Left lobe of liver (tissue), 1 donor: ENCODE measurements around a stretch of chr11.

GRCh38 chr11:68052915-68053680 lies 14.3 kb downstream of the TCIRG1 start:
- PRO-cap = no peak

GRCh38 chr11:68075074-68075543 lies 36.3 kb downstream of the TCIRG1 start:
- PRO-cap = no peak

- PRO-cap = unidirectional peak, minus-strand start at chr11:68123081
Measured at GRCh38 chr11:68122970-68123429, 1.8 kb upstream of the CHKA start.

DNA sequence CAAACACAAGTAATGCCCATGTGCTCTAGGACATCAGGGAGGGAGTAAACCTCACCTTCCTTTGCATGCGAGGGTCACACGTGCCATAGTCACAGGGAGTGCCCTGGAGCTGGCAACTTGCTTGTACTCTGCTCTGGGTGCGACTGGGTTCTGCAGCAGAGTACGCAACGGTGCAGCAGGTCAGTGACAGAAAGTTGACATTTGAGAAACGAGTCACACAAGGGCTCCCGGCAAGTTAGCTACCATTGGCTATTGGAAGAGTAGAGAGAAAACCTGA lies 32.6 kb upstream of the CHKA start:
- PRO-cap = no peak

DNA sequence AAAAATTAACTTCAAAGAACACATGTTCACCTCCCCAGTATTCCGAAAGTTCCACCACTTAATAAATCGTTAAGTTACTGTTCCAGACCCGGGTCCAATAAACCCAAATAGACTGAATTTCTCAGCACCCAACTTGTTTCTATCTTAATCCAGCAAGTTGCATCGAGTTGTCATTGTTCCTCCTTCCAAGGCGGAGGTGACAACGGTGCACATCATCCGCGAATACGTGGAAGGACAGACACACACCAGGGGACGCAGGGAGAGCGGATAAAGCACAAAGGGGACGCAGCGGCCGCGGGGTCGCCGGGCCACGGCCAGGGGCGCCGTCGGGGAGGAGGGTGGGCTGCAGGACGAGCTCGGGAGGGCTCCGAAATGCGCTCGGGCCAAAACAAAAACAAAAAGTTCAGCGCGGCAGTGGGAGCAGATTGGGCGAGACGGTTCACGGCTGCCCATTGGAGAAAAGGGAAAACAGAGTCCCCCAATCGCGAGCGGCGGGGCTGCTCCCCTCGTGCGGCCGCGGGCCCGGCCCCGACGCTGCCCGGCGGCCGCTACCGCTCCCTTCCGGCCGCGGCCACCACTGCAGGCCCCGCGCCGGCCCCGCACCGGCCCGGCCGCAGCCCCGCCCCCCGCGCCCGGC lies 624 bp downstream of the KMT5B start:
- PRO-cap = bidirectional peak, plus-strand start at position 531 of the sequence, minus-strand start at position 374 of the sequence

DNA sequence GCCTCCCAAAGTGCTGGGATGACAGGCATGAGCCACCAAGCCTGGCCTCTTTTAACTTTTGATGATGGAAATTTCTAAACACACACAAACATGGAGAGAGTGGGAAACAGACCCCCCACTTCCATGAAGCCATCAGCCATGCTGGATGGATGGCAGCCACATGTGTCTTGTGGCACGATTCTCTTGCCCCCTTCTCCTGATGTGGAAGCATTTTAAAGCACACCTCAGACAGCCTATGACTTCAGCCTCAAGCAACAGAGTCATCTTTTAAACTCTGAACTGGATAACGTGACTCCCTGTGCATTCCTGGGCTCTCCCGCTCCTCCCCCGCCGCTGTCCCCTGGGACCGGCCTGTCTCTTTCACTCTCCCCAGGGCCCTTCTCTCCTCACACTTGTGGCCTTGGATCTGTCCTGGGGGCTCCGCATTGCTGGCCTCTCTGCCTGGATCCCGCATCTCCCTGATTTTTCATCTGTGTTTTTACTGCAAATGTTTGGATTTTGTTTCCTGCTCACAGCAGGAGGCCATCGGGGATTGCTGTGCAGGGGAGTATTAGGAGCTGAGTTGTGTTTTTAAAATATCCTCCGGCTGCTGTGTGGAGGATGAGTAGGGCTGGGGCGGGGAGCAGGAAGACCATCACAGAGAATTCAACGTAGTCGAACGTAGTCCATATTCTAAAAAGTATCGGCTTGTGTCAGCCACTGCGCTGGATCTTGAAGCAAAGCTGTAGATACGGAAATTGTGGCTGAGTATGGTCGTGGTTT lies 15.5 kb downstream of the C11orf24 start:
- PRO-cap = no peak

GRCh38 chr11:68274750-68275155 lies 3.0 kb upstream of the C11orf24 start:
- PRO-cap = no peak

- PRO-cap = bidirectional peak, plus-strand start at chr11:68298426, minus-strand start at chr11:68298275; unidirectional peak, minus-strand start at chr11:68298967
Measured at GRCh38 chr11:68298146-68299084, 14.0 kb upstream of the LRP5 start.

DNA sequence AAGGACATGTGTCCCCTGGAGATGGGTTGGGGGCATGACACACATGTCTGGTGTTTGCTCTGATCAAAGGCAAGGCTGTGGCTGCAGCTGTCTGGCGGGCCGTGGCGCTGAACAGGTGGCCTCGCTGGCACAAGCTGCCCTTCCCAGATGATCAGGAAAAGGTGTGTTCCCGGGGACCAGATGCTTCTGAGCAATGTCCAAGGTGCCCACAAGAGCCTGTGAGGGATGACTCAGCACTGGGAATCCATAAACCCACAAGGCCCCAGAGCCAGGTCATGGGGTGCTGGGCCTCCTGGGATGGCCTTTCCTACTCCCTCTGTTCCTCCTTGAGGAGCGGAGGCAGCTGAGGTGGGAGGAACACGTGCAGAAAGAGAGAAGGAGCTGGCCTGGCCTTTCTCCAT lies 9.7 kb upstream of the LRP5 start:
- PRO-cap = no peak

GRCh38 chr11:68321234-68321725 lies 8.9 kb downstream of the LRP5 start:
- PRO-cap = bidirectional peak, plus-strand start at chr11:68321480, minus-strand start at chr11:68321273

- PRO-cap = no peak
Measured at GRCh38 chr11:68347628-68348378, 35.4 kb downstream of the LRP5 start.

DNA sequence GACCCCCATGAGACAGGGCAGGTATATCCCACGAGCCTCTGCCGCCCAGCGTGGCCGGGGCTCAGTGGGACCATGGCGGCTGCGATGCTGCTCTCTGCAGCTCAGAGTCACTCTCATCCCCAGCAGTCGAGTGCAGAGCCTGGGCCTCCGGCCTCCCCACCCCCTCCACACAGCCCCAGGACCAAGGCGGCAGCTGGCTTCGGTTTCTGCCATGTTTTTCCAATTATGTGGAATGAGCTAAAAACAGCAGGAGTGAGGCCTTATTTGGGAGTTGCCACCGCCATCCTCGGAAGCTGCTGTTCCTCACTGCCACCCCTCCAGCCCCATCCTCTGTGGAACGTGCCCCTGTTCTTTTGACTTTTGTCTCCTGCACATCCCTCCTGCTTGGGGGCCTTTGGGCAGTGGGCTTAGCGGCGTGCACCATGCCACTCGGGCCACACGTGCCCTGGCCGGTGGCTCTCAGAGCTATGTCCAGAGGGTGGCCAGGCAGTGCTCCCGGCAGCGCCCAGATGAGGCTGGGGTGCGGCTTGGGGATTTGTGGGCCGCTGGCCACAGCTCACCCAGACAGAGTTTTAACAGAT lies 61.2 kb downstream of the LRP5 start:
- PRO-cap = no peak

DNA sequence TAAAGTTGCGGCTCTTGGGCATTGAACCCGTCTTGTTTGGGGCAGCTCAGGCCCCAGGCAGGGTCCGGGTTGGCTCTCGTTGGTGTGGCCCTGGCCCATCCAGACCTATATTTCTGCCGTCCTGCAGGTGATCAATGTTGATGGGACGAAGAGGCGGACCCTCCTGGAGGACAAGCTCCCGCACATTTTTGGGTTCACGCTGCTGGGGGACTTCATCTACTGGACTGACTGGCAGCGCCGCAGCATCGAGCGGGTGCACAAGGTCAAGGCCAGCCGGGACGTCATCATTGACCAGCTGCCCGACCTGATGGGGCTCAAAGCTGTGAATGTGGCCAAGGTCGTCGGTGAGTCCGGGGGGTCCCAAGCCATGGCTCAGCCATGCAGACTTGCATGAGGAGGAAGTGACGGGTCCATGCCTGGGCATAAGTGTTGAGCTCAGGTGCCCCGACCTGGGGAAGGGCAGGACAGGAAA lies 57.2 kb upstream of the PPP6R3 start:
- PRO-cap = no peak

- PRO-cap = no peak
Measured at GRCh38 chr11:68411491-68412190, 48.9 kb upstream of the PPP6R3 start.

- PRO-cap = no peak
Measured at GRCh38 chr11:68446081-68446905, 14.3 kb upstream of the PPP6R3 start.

- PRO-cap = no peak
Measured at GRCh38 chr11:68591338-68591777, 93.0 kb upstream of the GAL start.

- PRO-cap = no peak
Measured at GRCh38 chr11:68815235-68815565, 26.5 kb downstream of the CPT1A start.

GRCh38 chr11:68831078-68831605 lies 10.6 kb downstream of the CPT1A start:
- PRO-cap = unidirectional peak, plus-strand start at chr11:68831285

DNA sequence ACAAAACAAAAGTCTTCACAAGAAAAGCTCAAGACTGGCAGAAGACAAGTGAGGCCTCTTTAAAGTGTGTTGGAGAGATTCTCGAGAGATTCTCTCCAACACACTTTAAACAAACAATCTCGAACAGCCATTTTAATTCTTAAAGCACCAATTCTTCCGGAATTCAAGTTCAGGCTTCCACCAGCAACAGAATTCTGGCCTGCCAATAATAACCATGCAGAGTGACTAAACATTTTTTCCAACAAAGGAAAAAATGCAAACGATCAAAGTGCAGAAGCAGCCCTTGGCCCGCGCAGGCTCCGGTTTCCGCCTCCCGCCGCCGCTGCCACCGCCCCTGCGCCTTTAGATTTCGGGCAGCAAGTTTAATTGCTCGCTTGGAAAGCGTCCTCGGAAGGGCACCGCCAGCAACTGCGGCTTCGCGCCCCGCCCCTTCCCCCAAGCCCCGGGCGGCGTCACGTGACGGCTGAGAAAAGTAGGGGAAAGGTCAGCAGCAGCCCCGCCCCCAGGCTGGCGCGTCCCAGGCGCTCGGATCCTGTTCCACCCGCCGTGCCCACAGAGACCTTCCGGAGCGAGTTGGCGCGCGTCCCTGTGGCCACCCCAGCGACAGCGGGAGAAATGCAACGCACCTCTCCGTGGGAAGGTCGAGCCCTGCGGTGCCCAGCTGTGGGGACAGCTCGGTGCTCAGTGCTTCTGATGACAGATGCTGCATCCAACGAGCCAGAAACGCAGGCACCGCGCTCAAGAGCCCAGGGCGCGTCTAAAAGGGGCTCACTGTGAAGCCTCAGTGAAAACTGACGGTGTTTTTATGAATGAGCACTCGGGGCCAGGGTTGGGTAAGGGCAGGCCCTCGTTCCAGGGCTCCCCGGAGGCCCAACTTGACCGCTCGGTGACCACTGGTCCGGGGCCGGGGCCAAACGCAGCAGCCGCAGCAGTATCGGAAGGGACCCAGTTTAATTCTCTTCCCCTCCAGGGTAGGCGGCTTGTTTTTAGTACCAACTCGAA lies 2.5 kb downstream of the CPT1A start:
- PRO-cap = bidirectional peak, plus-strand start at position 555 of the sequence, minus-strand start at position 410 of the sequence

DNA sequence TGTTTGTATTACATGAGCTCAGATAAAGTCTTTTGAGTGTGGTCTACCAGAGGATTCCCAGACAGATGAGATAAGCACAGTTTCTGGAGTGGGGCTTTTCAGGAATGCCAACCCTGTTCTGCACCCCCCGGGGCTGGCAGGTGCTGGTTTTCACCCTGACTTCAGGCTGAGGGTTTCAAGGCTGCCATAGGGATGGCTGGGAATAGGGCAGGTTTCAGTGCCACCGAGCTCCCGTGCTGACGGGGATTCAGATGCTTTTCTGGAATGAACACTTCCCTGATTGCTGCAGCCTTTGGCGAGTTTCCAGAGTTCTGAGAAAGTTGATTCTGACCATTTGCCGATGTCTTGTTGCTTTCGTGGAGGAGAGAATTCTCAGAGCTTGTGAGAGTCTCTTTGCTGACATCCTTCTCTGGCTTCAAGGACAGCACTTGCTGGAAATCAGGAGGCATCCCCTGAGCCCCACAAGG lies 24.1 kb downstream of the IGHMBP2 start:
- PRO-cap = no peak